Omental fat pad (tissue), 4 donors: Measurements from ENCODE around the gene TEAD4.

GRCh38 chr12:1445881-1446292, 148.5 kb downstream of the FBXL14 start:
- PRO-cap = no peak
- RAMPAGE, long total RNA, 4 experiments = no peak in any of the 4 experiments

GRCh38 chr12:1593899-1594129, 567 bp downstream of the FBXL14 start:
- PRO-cap = no peak
- RAMPAGE, long total RNA, 4 experiments = no peak in any of the 4 experiments

DNA sequence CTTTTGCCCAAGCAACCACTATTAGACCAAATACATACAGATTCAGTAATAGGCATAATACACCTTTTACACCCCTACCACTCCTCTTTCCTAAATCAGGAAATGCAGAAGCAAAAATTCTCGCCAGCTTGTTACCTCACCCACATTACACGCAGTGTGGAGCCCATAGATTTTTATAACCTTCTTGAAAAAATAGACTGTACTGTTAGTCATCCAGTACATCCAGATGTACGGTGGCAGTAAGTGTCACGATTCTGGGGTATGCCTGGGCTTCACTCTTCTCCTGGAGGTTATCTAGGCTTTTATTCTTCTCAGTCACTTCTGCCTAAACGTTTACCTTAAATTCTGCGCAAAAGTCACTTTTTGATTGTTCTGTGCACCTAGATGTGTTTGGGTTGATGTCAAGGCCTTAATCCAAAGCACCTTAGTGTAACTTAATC, 1.7 kb upstream of the FBXL14 start:
- PRO-cap = no peak
- RAMPAGE, long total RNA, 4 experiments = no peak in any of the 4 experiments

- PRO-cap = no peak
- RAMPAGE, long total RNA, 4 experiments = no peak in any of the 4 experiments
Observed at GRCh38 chr12:1629542-1630645, 863 bp downstream of the WNT5B start.

- PRO-cap = no peak
- RAMPAGE, long total RNA, 4 experiments = no peak in any of the 4 experiments
Observed at GRCh38 chr12:1668176-1668375, 22.8 kb upstream of the ADIPOR2 start.

DNA sequence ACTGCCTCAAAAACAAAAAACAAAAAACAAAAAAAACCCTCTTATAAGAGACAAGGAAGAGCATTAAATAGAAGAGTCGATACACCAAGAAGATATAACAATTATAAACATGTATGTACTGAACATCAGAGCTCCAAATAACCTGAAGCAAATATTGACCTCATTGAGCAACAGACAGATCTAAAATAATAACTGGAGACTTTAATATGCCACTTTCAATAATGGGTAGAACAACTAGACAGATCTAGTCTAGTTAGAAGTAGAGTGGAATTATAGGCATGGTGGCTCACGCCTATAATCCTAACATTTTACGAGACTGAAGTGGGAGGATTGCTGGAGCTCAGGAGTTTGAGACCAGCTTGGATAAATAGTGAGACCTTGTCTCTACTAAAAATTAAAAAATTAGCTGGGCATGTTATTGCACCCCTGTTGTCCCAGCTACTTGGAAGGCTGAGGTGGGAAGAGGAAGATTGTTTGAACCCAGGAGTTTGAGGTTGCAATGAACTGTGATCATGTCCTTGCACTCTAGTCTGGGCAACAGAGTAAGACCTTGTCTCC, 55.7 kb downstream of the ADIPOR2 start:
- PRO-cap = no peak
- RAMPAGE, long total RNA, 4 experiments = no peak in any of the 4 experiments

DNA sequence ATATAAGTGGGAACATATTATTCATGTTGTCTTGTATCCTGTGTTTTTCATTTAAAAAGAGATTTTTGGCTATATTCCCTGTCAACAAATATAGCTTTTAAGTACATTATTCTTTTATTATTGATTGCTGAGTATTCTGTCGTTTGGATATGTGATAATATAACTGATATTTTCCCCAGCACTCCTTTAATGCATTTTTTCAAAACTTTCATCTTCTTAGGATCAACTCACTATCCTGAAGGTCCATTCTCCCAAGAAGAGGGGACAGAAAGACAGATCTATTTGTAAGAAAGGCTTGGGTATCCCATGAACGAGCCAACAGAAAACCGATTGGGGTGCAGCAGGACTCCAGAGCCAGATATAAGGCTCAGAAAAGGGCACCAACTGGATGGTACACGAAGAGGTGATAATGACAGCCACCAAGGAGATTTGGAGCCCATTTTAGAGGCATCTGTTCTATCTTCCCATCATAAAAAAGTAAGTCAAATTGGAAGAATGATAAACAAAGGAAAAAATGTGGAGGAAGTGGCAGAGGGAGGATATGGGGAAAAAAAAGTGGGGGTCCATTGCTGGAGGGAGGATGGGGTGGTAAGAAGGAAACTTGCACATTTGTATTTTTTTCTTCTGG, 63.3 kb downstream of the ADIPOR2 start:
- PRO-cap = no peak
- RAMPAGE, long total RNA, 4 experiments = no peak in any of the 4 experiments

DNA sequence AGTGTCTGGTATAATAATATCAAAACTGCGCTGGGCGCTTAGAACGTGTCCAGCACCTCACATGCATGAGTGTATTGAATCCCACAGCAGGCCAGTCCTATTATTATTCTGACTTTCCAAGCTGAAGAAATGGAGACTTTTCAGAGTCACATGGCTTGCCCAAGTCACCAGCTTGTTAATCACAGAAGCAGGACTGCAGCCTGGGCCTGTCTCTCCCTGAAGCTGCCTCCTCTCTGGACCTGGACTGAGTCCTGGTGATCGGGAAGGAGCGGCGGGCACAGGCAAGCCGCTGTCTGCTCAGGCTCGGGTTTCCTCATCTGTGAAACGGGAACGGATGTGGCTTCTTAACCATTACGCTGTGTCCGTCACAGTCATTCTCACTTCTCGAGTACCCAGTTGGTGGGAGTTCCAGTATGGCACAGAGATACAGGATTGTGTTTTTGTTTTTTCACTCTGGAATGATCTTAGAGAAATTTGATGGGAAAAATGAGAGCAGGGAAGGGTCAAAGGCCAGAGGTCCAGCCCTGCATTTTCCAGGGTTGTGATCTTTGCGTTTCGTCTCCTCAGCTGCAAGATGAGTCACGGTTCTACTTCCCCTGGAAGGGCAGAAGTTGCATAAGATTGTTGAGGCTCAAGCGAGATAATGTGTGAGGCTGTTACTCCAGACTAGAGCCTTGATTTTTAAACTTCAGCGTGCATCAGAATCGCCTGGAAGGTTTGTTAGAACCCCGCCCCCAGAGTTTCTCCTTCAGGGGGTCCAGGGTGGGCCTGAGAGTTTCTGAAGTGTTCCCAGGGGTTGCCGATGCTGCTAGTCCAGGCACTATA, 7.6 kb upstream of the LRTM2 start:
- PRO-cap = no peak
- RAMPAGE, long total RNA, 4 experiments = no peak in any of the 4 experiments

GRCh38 chr12:1836639-1837443, 16.5 kb downstream of the LRTM2 start:
- PRO-cap = no peak
- RAMPAGE, long total RNA, 4 experiments = no peak in any of the 4 experiments

GRCh38 chr12:1939325-1939625, 20.8 kb upstream of the CACNA2D4 start:
- PRO-cap = no peak
- RAMPAGE, long total RNA, 4 experiments = no peak in any of the 4 experiments

- PRO-cap = no peak
- RAMPAGE, long total RNA, 4 experiments = no peak in any of the 4 experiments
Observed at GRCh38 chr12:1966785-1967299, 37.4 kb downstream of the DCP1B start.

DNA sequence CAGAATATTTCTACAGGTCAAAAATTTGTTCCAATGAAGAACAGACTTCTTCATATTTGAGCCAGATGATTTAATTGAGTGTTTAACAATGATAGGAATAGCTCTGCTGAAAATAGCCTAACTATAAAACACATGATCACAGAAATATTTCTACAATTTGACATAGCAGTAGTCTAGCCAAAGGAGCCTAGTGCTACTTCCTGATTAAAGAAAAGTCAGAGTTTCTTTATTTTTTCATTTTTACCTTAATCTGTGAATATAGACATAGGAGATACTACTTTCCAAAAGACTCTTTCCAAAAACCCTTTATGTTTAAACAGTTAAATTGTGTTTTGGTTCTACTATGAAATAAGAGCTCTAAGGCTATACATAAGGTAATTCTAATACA, 29.4 kb downstream of the DCP1B start:
- PRO-cap = no peak
- RAMPAGE, long total RNA, 4 experiments = no peak in any of the 4 experiments

GRCh38 chr12:2074593-2075063, 21.8 kb downstream of the CACNA1C start:
- PRO-cap = no peak
- RAMPAGE, long total RNA, 4 experiments = no peak in any of the 4 experiments

DNA sequence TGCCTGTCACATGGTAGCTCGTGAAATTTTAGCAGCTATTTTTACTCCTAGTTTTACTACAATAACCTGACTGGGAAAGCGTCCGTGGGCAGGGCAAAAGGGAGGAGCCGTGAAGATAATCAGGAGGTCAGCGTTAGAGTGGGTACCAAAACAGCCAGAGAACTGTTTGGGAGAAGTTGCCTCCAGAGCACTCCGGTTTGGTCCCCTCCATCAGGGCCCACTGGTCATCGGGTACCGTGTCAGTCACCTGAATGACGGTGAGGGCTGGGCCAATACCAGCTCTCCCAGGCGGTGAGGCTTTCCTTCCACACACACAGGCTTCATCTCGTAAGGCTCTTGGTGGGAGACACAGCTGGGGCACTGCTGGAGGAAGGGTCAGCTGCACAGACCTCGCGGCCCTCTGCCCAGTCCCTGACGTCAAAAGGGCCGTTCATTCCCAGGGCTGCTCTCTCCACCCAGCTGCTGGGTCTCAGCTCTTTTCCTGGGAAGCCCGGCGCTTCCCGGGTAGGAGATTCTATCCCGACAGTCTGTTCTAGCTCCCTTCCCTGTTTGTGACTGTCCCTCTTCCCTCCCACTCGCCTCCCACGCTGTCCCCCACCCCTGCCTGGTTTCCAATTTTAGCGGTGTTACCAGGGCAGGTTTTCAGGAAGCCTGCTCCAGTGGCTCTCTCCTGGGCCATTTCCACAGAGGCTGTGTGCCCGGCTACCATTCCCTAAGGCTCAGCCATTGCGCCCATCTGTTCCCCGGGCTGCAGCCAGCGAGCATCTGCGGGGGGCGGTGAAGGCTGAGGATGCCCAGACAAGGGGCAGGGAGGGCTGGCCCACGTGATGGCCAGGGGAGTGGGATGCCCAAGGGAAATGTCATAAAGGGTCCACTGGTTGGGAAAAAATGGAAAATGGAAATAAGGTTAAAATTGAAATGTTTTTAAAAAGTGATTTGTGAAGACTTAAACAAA, 186.5 kb downstream of the CACNA1C start:
- PRO-cap = no peak
- RAMPAGE, long total RNA, 4 experiments = no peak in any of the 4 experiments

- PRO-cap = no peak
- RAMPAGE, long total RNA, 4 experiments = no peak in any of the 4 experiments
Observed at GRCh38 chr12:2248014-2248743, 195.4 kb downstream of the CACNA1C start.

GRCh38 chr12:2264682-2265576, 212.1 kb downstream of the CACNA1C start:
- PRO-cap = no peak
- RAMPAGE, long total RNA, 4 experiments = start-site peak on the plus strand in 1 of 4 experiments, at chr12:2265189-2265256 at its widest, 5 reads per replicate

DNA sequence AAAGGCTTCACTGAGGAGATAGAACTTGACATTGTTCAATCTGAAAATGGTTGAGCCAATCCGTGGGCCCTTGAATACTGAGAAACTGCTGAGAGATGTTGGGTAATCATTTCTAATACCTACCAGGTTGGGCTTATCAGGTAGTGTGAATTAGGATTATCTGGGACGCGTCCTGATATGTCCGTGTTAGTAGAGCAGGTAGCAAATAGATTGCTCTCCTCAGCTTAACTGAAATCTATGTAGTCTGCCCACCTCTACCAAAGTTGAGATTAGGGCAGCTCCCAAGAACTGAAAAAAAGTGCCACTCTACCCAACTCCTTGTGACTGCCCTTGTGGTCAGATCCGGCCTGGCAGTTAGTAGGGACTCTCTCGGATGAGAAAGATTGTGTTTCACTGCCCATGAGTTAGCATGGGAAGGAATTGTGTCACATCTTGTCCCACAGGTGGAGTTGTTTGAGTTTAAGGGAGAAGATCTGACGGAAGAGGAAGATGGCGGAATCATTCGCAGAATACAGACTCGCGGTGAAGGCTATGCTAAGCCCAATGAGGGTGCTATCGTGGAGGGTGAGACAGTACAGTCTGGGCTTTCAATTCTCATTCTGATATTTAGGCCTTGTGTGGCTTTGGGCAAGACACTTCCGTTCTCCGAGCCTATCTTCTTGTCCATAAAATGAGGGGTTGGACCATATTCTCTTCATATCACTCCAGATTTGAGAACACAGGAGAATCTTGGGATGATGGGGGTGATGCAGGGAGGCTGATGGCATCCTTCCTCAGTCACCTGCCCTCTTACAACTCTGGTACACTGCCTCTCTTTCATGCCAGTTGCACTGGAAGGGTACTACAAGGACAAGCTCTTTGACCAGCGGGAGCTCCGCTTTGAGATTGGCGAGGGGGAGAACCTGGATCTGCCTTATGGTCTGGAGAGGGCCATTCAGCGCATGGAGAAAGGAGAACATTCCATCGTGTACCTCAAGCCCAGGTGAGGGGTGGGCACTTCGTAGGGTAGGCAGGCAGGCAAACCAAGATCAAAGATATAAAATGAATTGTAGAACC, 3.8 kb downstream of the FKBP4 start:
- PRO-cap = no peak
- RAMPAGE, long total RNA, 4 experiments = no peak in any of the 4 experiments

GRCh38 chr12:2825142-2825632, 9.6 kb downstream of the NRIP2 start:
- PRO-cap = no peak
- RAMPAGE, long total RNA, 4 experiments = no peak in any of the 4 experiments

DNA sequence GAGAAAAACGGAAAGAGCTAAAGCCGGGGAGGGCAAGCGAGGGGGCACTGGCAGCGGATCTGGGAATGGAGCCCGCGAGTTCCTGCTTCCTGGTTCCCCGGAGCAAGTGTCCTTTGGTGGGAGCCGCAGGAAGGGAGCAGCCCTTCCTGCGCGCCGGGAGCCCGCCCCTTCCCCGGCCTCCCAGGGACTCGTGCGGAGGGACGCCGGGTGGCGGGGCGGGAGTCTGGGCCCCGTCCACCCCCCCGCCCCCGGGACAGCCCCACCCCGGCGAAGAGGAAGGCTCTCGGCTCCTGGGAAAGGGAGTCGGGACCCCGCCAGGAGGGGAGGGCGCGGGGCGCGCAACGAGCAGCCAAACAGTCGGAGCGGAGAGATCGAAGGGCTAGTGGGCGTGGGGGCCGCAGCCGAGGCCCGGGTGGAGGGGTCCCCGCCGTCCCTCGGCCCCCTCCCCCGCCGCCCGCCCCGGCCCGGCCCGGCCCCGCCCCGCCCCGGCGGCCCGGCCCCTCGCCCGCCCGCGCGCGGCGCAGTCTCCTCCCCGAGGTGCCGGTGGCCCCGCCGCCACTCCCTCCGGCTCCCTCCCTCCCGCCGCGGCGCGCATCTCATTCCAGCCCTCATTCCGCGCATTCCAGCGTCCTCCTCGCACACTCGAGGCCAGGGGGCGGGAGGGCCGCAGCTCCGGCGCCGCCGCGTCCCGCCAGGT, at the start of gene TEAD4:
TEAD4 (plus strand) TSS at position 611 of the 697 bp plus-strand sequence.
- PRO-cap = no peak
- RAMPAGE, long total RNA, 4 experiments = no peak in any of the 4 experiments

GRCh38 chr12:2960333-2961131, 1.3 kb downstream of the TEAD4 start:
- PRO-cap = no peak
- RAMPAGE, long total RNA, 4 experiments = no peak in any of the 4 experiments